Neural progenitor cell (in vitro differentiated cells): ENCODE results near the gene ADAMTS5.

DNA sequence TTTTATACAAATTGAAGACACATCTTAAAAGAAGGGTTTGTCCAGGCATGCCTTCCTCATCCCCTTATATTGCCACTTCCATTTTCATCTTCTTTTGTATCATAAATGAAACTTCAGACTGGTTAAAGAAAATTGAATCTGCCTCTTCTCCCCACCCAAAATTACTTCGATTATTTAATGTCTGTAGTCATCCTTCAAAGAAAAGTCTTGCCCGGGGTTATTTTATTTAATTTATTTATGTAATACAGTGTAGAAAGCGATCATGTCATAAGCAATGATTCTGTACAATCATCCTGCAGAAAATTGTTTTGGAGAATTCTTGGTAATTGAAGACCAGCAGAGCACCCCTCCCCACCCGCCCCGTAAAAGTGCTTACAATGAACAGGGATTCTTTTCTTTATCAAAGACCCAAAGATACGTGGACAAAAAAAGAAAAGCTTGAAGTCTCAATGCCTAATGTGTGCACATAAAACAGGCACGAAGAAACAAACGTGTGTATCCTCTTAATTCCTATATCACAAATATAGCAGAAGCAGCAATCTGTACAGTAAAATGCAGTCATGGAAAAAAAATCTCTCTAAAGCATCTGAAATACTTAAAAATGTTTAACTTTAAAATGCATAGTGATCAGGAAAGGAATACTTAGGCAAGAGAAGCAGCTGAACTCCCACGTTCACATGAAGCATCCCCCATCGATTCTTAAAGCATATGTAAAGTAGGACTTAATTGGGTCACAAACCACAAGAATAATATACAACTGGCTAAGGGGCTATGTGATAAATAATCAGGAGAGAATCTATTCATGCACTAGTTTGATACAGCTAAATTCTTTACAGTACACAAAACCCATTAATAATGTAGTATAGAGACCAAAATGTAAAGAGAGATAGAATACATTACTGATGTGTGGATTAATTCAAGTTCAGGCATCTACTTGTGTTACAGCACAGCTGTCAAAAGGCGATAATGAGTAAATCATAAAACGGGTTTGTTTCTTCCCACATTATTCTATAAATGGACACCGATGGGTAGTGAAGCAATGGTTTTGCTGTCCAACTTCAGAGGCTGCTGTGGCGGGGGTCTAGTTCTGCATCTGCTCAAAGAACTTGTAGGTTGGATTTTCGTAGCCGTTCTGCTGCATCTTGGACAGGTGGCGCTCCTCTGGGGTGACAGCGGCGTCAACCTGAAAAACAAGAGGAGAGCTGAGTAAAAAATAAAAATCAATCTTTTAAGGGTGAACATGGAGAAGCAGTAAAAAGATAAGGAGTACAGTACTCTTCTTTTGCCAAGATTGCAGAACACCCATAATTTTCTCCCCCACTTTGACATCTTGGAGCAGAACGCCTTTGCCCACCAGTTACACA, 146.3 kb downstream of the GABPA start:
- RAMPAGE, long total RNA: no peak

- RAMPAGE, long total RNA: no peak
These were observed 80.7 kb downstream of the APP start for GRCh38 chr21:26089749-26090304.

DNA sequence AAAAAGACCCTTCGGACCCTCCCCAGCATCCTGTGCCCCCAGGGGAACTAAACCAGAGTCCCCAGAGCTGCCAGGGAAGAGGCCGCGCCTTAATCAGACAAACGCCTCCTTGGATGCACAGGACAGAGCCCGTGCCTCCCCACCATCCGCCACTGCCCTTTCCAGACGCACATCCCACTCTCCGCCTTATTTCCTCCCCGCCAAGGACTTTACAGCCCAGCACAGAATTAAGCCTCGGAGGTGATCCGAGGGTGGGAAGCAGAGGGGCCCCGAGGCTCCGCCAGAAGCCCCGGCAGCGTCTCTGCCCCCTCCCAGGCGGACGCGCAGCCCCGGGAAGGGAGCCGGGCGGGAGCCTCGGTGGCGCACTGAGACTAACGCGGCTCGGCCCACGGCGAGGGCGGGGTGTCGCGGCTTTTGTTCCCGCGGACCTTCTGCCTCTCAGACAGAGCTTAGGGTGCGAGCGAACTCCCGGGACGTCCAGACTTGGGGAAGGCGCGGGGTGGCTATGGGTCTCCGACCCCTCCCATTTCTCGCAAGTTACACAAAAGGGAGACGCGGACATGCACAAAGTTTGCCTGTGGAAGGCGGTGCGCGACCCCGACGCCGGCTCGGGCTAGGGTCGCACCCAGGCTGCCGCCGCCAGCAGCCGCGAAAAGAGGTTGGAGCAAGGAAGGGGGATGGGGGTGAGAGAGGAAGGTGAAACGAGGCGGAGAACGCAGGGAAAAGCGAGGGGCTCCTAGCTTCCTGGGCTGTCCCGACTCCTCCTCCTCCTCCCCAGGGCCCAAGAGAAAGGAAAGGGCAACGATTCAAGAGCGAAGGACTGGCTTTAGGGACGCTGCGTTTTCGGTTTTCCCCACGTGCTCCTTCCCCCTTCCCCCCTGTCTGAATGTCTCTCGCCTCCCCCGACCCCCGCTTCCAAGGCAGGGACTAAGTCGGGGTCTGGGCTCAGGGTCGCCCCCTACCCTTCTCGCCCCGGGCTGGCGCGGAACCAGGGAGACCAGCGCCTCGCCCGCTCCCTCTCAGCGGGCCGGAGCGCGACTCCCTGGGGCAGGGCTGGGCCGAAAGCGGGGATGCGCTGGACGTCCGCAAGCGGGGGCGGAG, 879 bp downstream of the APP start:
- RAMPAGE, long total RNA: no peak

GRCh38 chr21:26686100-26686537, 113.0 kb upstream of the CYYR1 start:
- RAMPAGE, long total RNA: no peak

DNA sequence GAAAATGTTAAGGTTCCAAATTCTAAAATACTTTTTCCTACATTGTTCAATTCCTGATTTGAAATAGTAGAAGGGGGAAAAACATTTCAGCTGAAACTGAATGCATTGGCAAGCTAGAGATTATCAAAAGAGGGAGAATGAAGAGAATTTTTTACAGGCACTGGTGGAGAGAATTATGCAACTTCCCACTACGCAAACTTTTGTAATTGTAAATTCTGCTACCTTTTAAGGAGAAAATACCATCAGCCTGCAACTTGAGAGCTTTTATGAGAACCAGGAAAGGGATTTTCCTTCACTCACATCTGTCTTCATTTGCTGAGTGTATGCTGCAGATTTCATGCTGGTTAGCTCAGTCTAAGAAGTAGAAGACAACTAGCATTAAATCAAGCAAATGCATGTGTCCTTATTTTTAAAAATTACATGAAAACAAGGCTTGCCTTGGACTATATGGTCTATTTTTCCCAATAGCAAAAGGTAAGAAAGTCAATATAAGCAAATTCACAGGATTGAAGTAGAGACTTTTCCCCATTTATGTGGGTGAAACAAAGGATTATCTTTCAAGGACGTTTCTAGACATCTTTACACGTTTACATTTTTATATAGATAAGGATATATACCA, 43.6 kb downstream of the ADAMTS1 start:
- RAMPAGE, long total RNA: no peak

DNA sequence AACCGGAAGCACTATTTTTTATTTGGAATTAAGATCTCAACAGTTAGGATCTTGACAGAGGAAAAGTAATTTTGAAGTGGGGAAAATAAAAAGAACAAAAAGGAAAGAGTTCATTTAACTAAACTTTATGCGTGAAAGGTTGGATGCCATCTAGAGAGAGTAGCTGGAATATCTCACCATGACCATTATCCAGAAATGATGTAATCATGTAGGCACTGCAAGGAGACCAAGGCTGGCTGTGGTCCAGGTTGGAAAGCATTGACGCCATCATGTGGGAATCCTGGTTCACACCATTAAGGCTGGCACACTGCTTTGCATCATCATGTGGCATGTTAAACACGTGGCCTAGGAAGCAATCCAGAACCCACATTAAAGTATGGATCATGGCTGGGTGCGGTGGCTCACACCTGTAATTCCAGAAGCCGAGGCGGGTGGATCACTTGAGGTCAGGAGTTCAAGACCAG, 4.4 kb downstream of the ADAMTS1 start:
- RAMPAGE, long total RNA: no peak

- RAMPAGE, long total RNA: no peak
These were observed 2.9 kb downstream of the ADAMTS1 start for GRCh38 chr21:26842244-26842818.

DNA sequence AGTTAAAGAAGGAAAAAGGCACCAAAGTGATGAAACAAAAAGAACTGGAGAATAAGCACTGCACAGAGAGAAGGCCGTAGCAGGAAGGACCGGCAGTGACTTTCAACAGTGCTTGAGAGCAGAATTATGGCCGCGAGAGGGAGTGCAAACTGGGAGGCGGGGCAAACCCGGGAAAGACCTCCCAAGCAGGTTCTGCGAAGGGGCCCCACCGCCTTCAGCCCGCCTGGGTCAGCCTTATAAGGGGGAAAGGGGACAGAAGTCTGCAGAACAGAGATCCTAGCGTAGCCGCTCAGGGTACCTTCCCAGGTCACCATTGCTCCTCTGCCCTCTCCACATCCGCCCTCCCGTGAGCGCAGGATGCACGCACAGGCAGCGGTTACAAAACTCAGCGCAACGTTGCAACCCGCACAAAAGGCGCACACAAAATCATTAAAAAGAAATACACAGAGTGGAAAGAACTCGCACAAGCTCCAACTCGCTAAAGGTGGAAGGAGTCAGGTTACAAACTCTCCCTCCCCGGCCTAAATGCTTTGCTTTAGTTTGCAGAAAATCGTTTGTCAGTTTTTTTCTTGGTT, 1.7 kb downstream of the ADAMTS1 start:
- RAMPAGE, long total RNA: no peak

DNA sequence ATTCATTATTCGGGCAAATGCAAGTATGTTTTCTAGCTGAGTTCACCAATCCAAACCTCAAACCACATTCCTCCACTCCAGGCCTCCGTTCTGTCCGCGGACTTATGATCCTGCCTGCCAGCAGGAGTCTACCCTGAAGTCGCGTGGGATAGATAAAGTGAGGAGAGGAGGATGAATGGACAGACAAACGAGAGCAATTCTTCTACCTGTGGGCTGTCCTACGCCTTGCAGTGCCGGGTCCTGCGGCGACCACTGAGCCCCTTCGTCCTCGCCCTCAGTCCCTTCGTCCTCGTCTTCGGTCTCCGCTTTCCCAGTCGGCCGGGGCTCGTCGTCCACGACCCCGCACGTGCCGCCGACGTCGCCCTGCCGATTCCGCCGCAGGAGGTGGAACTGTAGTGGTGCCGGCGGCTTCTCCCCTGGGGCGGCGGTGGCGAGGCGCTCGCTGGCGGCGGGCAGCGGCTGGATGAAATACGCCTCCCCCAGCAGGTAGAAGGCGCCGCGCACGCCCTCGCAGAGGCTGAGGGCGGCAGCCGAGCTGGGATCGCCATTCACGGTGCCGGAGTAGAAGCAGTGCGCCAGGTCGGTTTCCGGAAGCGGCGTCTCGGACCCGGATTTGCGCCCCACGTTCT, 1.1 kb downstream of the ADAMTS1 start:
- RAMPAGE, long total RNA: no peak

DNA sequence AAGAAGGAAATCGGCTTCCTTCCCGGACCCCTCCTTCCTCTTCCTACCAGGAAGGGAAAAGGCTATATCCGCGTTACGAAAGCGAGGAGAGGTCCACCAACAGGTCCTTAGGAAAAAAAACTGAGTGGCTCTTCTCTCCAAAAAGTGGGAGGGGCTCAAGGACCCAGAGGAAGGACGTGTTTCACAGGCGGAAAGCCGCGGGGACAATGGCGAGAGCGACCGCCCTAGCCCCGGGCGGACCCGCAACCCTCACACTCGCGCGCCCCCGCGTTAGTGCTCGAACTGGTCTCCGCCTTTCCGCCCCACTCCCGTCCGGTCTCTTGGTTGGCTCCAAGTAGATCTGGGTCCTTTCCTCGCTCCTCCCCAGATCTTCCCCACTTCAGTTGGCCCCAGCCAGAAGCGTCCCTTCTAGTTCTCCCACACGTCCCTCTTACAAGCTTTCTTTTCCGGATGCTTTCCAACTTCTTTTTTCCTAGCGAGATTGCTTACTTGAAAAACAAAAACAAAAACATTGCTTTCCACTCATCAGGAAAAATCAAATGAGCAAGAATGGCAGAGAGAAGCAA, 1.3 kb upstream of the ADAMTS1 start:
- RAMPAGE, long total RNA: no peak

DNA sequence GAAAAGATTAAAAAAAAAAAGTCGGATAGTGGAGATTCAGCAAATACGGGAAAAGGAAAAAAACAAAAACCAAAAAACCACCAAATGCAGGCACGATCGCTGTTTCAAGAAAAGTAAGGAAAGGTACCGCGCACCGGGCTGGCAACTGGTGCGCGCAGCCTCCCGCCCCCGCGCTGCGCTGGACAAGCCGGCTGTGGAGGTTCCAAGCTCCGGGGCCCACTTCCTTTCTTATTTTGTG, 320 bp downstream of the ADAMTS5 start:
- RAMPAGE, long total RNA: no peak

DNA sequence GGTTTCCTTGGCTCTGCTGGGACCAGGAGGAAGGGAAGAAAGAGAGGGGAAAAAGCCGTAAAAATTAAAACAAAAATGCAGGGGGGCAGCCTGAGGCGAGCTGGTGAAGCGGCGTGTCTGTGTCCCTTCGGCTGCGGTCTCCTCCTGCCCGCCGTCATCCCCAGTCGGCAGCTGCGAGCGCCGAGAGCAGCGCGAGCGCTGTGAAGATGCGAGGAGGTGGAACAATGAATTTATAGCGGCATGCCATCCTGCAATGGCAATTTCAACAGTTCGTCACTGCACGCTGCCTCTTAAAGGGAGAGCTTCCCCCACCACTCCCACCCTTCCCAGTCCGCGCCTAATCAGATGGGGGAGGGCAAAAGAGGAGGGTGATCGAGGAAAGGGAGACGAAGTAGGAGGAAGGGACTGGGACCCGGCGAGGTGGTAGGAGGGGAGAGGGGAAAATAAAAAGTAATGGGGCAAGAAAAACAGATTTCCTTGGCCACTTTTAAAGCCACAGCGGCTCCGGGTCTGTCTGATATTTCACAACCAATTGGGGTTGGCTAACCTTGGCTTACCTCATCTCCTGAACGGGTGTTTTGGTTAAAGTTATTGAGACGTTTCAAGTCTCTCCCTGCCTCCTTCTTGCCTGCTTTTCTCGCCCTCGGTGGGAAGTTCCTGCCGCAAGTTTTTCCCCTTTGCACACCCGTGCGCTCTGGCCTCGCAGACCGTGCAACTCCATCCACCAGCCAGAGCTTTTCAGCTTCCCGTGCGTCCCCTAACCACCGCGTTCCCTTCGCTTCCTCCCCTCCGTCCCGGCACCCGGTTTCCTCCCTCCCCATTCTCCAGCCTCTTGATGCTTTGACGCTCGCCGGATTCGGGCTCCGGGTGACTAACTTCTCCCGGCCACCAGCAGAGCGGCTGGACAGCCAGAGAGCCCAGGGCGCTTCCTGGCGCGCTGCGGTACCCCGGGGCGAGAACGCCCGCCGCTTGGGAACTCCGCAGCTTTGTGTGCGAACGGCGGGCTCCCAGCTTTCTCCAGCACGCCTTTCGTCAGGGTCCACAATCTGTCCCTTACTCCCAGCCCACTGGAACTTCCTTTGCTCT, at the start of gene ADAMTS5:
Gene ADAMTS5, minus strand, starts transcription at position 202 of the 1,086 bp plus-strand sequence.
- RAMPAGE, long total RNA: no peak

- RAMPAGE, long total RNA: no peak
These were observed 340.4 kb upstream of the ADAMTS5 start for GRCh38 chr21:27307253-27307779.

GRCh38 chr21:27448415-27448769, 481.5 kb upstream of the ADAMTS5 start:
- RAMPAGE, long total RNA: no peak

GRCh38 chr21:27813747-27814136, 846.9 kb upstream of the ADAMTS5 start:
- RAMPAGE, long total RNA: no peak

DNA sequence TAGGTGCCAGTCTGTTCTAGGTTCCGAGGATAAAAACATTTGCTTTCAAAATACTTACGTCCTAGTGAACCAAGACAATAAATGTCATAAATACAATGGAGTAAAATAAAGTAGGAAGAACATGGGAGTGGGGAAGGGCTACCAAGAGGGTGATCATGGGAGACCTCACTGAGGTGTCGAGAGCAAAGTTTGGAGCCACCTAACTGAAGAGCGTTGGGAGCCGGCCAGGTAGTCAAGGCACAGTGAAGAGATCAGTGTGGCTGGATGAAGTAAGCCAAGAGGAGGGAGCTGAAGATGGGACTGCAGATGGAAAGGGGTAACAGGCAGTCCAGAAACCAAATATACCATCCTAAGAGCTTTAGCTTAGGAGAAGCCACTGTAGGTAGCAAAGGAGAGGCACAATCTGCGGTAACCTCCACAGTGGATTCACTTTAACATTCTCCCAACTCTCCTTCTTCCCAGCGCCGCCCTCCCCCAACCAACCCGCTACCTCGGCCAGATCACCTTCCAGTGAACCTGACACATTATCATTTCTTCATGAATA, 630 bp downstream of the LTN1 start:
- RAMPAGE, long total RNA: no peak

- RAMPAGE, long total RNA: no peak
These were observed 11.4 kb downstream of the RWDD2B start for GRCh38 chr21:29007714-29008250.

- RAMPAGE, long total RNA: no peak
These were observed 52.3 kb downstream of the MAP3K7CL start for GRCh38 chr21:29182517-29183344.

DNA sequence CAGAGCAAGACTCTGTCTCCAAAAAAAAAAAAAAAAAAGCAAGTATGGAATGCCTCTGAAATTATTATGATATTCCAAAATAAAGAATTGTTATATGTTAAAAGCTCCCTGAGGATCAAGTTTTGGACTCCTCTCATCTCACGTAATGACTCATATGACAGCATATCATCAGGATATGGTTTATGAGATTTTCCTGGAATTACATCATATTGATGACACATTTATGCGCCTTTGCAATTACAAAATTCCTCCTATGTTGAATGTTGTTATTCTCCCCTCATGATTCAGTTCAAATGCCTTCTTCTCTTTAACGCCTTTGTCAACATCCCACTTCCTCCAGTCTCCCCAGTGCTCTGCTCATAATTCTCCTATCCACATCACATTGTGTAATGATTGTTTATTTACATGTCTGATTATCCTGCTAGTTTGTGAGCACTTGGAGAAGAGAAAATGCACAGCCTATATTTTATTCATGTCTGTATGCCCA, 80.9 kb upstream of the BACH1 start:
- RAMPAGE, long total RNA: no peak

- RAMPAGE, long total RNA: no peak
These were observed 61.3 kb upstream of the BACH1 start for GRCh38 chr21:29237547-29237777.